ENCODE measurements around a stretch of chr15.

- RAMPAGE, long total RNA: no peak
- RRBS: no CpG with 5 or more reads among the region's 5 CpGs
Measured at GRCh38 chr15:100733195-100733543, 130.8 kb downstream of the ASB7 start.

GRCh38 chr15:100917872-100918756 lies 1.0 kb upstream of the LRRK1 start:
- RAMPAGE, long total RNA: no peak
- RRBS: no CpG with 5 or more reads among the region's 50 CpGs

GRCh38 chr15:101062557-101063174 lies 143.5 kb downstream of the LRRK1 start:
- RAMPAGE, long total RNA: no peak
- RRBS: no CpG with 5 or more reads among the region's 18 CpGs

DNA sequence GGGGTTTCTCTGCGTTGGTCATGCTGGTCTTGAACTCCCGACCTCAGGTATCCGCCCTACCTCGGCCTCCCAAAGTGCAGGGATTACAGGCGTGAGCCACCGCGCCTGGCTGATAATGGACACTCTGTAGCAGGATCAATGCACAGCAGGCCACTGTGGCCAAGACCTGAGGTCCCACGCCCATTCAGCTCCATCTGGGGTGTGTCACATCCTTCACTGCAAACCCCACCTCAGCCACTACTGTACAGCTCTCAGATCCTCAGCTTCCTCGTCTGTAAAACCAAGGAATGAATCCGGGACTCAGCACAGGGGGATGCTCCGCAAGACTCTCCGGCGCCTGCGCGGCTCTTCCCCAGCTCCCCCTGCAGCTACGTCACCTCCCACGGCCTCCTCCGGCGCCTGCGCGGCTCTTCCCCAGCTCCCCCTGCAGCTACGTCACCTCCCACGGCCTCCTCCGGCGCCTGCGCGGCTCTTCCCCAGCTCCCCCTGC lies 166.0 kb downstream of the CHSY1 start:
- RAMPAGE, long total RNA: no peak
- RRBS: 100% methylated on average over 2 of the region's 27 CpGs

- RAMPAGE, long total RNA: no peak
- RRBS: no CpG with 5 or more reads among the region's 20 CpGs
Measured at GRCh38 chr15:101115647-101116746, 135.9 kb downstream of the CHSY1 start.

GRCh38 chr15:101121291-101122115 lies 130.3 kb downstream of the CHSY1 start:
- RAMPAGE, long total RNA: no peak
- RRBS: no CpG with 5 or more reads among the region's 33 CpGs

DNA sequence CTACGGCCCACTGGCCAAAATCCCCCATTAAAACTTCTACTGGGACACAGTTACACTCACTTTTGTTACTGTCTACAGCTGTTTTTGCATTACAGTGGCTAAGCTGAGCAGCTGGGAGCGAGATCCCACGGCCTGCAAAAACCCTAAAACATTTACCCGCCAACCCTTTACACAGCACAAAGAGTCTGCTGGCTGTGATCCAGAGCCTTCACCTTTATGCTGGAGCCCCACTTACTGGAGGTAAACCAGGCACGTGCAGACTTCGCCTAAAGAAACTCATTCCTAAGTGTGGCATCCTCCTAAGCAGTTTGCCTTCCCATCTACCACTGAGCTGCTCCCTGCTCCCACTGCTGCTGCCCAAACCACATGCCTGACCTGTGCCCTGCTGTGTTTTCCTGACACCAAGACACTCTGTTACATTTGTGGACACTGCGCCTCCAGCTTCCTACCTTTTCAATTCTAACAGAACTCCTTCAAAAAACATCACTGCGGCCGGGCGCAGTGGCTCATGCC lies 53.1 kb downstream of the CHSY1 start:
- RAMPAGE, long total RNA: no peak
- RRBS: no CpG with 5 or more reads among the region's 10 CpGs

GRCh38 chr15:101243273-101244228 lies 8.3 kb downstream of the CHSY1 start:
- RAMPAGE, long total RNA: no peak
- RRBS: no CpG with 5 or more reads among the region's 18 CpGs

- RAMPAGE, long total RNA: no peak
- RRBS: 96% methylated on average over 5 of the region's 14 CpGs
Measured at GRCh38 chr15:101322561-101323031, 27.5 kb upstream of the SNRPA1 start.

DNA sequence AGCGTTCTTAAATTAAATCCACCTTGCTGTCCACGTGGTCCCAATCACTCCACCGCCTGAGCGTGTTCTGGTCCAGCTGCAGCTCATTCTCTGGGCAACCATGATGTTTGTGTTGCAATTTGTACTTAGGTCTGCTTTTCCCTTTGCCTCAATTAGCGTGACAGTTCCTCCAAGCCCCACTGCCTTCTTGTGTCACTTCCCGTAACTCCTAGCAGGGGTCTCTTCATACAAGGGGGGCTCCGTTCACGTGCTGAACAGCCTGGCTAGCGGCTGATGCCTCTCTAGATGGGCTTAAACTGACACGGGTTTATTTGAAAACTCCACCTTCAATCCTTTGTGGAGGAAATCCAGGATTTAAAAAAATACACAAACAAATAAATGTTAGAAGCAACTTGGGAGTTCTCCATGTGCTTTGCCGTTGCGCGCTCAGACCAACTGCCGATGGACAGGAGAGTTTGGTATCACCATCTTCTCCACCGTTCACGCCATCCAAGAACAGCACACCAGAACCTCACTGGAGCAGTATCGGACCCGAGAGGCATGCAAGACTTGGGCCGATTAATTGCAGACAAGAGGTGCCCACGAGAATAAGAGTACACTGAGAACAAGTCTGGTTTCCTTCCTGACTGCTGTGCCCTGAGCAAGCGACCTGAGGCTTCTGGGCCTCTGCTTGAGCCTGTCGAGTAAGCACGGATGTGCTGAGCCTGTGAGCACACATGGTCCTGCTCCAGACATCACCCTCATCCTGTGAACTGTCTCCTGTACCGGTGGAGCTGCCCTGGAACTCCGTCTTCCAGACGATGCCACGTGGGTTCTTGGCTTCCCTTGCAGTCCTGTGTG lies 34.0 kb upstream of the SNRPA1 start:
- RAMPAGE, long total RNA: no peak
- RRBS: no CpG with 5 or more reads among the region's 27 CpGs

DNA sequence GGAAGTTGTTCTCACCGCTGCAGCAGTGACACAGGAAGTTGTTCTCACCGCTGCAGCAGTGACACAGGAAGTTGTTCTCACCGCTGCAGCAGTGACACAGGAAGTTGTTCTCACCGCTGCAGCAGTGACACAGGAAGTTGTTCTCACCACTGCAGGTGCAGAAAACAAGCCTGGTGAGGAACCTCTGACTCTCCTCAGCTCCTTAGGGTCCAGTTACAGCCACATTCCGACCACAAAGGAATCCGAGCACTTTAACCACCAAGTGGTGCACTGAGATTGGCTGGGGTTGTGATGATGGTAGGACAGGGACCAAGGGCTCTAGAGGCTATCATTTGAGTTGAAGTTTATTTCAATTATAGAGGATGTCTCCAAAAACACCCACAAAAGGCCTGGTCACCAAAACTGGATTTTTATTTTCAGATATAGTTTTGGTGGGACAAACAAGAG lies 39.3 kb upstream of the SNRPA1 start:
- RAMPAGE, long total RNA: no peak
- RRBS: no CpG with 5 or more reads among the region's 6 CpGs

- RAMPAGE, long total RNA: no peak
- RRBS: no CpG with 5 or more reads among the region's 18 CpGs
Measured at GRCh38 chr15:101408056-101408624, 81.4 kb downstream of the PCSK6 start.

- RAMPAGE, long total RNA: no peak
- RRBS: no CpG with 5 or more reads among the region's 18 CpGs
Measured at GRCh38 chr15:101438209-101439107, 51.0 kb downstream of the PCSK6 start.

DNA sequence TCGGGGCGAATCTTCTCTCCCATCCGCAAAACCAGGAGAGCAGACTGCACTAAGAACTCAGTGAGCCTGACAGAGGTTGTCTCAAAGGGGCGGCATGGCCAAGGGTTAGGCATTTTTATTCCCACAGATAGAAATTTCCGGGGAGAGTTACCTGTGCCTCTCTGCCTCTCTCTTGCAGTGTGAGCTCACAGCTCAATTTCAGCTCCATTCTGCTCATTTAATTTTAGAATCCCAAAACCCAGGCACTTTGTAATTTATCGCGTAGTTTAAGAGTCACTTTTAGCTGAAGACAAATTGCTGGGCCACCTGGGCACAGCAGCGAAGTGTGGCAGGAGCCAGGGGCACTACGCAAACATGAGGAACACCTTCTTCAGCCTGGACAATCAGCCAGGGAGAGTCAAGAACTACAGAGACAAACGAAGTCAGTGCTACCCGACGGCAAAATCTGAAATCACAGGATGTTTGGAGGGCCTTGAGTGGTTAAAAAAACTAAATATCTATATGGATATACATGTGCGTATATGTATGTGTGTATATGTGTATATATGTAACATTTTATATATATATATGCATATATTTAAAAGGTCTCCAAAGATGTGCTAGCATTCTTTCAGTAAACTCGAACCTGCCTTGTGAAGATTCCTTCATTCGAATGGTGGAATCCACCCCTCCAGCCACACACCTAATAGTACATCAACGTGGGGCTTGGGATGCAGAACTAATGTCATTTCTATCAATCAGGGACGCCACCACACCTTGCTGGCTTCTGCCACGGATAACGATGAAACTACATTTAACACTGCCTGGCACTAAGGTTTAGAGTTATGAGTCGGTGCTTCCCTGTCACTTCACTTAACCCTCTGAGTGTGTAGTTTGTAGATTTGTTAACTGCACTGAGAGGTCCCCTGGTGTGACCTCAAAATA lies 1.9 kb downstream of the PCSK6 start:
- RAMPAGE, long total RNA: no peak
- RRBS: no CpG with 5 or more reads among the region's 20 CpGs

- RAMPAGE, long total RNA: no peak
- RRBS: no CpG with 5 or more reads among the region's 11 CpGs
Measured at GRCh38 chr15:101568926-101569401, 79.5 kb upstream of the PCSK6 start.

Data from hepatocyte (in vitro differentiated cells and primary cell).